ENCODE data around the gene CR2.

DNA sequence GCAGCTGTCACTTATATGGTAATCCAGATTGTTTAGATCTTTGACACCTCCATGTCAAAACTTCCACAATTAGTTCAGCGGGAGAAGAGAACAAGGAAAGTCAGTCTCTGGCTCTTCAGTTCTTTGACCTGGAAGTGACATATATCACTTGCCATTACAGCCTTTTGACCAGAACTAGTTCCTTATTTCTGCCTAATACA lies 68.2 kb downstream of the C4BPA start:
- PRO-cap, result no peak

GRCh38 chr1:207305018-207305507 lies 16.4 kb upstream of the CD55 start:
- PRO-cap, result no peak

DNA sequence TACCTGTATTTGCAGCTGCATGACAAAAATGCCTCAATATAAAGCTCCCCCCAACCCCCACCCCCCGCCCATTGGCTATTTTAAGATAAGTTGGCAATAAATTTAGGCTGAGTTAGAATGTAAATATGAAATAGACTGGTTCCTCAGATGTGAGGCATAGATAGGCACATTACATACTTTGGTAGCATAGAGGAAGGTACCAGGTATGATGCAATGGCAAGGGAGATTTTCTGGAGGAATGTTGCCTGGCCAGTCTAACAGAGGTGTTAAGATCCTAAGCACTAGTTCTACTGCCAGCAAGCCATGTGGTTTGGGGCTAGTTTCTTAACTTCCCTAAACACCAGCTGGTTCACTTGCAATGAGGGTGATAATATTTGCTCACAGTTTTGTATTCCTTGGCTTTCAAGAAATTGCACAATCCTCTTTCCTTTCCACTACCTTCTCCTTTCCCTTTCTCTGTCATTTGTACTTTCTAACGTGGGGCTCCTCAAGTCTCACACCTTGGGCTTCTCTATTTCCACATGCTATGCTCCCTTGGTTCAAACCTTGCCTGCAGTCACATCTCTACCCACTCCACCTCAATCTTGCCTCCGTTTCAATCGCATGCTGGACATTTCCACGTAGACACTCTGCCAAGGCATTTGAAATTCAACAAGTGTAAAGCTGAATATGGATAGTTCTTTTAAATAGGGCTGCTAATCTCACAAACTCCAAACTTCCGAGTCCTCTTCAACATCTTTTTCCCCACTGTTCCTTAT lies 4.7 kb upstream of the CD55 start:
- PRO-cap, result no peak

DNA sequence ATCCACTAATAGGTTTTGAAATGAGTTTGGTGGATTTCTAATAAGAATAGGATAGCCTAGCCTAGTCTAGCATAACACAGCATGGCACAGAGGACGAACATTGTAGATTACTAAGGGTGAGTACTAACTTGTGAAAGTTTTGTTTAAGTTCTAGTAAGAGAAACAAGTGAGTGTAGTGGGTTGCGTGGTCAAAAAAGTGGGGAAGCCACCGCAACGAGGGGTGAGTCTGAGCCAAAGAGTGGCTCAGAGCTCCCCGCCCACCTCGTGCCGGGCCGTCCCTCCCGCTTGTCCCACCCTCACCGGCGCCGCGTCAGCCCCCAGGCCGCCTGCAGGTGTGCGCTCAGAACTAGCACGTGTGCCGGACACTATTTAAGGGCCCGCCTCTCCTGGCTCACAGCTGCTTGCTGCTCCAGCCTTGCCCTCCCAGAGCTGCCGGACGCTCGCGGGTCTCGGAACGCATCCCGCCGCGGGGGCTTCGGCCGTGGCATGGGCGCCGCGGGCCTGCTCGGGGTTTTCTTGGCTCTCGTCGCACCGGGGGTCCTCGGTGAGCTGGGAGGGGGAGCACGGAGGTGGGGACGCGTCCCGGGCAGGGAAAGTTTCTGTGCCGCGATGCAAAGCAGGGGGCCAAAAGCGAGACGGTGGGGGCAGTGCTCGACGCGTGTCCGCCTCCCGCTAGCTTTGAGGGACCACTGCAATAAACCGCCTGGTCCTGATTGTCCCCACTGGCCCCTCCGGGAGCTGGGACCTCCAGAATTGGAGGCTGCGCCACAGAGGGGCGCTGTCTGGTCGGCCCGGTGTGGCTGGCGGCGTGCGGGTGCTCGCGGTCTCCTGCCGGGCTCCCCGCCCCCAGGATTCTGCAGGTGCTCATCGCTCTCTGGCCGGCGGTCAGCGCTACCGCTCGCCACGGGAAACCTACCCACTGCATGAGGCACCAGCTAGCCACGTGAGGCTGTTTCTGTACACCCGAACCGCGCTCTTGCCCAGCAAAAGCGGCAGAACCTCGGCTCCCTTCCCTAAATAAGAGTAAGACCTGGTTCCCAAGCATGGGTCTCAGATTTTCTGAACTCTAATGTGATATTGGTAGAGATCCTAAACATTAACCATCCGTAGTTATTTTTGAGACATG lies at the start of gene CR2:
CR2 (plus strand) TSS at position 396 of the 1,126 bp plus-strand sequence.
- PRO-cap, result no peak

DNA sequence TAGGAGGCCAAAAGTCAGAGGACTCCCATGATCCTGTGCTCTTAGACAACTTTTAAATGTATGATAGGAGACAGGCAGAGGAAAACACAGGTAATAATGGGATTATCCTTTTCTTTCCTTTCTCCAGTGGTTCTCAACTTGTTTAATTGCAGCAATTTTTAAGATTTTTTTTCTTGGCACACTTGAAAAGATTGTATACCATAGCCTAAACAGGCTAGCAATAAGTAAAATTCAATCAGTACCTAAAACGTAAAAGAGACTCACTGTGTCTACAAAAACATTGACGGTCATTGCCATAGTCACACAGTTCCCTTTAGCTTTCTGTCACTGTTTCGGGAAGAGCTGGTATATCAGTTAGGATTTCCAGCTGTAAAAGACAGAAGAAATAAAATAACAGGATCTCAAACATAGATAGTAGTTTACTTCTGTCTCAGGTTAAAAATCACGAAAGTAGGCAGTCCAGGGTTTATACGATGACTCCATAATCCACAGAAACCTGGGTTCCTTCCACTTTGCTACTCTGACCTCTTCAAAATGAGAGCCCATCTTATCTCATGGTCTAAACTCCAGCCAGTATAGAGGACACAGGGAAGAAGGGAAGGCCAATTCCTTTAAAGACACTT lies 39.2 kb upstream of the CR1L start:
- PRO-cap, result no peak

GRCh38 chr1:207806713-207807325 lies 55.0 kb downstream of the CD46 start:
- PRO-cap, result no peak

GRCh38 chr1:208070144-208070976 lies 159.4 kb upstream of the CD34 start:
- PRO-cap, result no peak

GRCh38 chr1:208073273-208073553 lies 162.3 kb upstream of the CD34 start:
- PRO-cap, result no peak

- PRO-cap, result no peak
These were observed 1.2 kb downstream of the PLXNA2 start for GRCh38 chr1:208242816-208243565.

DNA sequence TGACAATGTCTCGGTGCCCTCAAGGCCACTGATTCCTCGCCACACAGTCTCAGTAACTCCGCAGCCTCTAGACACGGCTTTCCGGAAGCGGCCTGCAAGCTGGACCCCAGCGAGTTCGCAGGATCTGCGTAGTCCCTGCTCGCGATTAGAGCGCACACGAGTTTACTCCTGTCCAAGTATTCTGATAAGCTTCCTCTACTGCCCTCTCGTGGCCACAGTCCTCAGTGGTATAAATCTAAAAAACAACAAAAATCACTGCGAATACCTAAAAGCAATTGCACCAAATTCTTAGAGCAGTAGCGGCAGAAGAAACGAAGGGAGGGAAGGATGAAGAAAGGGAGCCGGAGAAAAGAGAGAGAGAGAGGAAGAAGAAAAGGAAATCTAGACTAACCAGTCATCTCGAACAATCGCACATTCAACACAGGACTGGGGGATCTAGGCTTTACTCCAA lies 1.1 kb upstream of the PLXNA2 start:
- PRO-cap, result unidirectional peak, minus-strand start at position 69 of the sequence; unidirectional peak, minus-strand start at position 147 of the sequence

DNA sequence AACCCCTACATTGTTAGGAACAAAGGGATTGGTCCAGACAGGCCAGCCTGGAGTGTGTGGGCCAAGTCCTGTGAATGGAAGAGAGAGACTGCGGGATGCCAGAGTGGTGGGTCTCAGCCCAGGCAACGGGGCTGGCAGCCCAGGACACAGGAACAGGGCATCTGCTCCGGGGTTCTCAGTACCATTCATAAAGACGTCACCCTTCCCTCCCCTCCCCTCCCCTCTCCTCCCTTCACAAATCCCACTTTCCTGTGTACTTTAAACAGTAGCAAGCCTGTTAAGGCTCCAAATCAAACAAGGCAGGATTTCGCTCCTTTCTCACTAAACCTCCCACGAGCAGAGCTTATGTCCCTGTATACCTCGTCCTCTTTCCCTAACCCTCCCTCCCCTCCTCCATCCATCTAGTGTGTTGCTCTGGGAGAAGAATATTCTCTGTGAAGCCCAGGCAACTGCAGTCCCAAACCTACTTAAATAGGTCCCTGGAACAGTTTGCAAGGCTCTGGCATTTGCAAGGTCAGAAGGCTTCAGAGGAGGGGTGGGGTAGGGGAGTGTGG lies 4.2 kb upstream of the PLXNA2 start:
- PRO-cap, result no peak

DNA sequence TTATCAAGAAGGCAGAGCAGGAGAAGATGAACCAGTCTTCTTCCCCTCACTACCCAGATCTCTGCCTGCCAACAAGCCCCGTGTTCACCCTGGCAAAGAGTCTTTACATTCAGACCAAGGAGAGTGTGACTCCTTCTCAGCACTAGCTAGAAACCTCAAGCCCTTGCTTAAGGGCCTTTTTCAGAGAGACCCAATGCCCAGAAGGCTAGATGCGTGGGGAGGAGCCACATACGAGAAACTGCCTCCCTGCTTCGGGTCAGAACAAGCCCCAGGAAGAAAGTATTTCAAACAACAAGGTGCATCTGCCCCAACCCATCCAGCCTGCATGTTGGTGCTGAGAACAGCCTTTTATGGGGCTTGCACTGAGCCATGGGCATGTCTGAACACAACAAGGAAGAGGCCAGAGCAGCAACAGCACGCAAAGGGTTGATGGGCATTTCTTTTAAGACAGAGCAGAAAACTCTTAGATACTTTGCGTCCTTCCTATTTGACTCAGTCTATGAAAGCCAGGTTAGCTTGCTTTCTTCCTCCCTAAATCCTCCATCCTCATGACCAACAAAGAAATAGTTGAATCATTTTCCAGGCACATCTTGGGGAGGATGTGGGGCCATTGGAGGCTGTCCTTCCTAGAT lies 152.6 kb upstream of the CAMK1G start:
- PRO-cap, result no peak

GRCh38 chr1:209625680-209626280 lies 26.4 kb downstream of the LAMB3 start:
- PRO-cap, result no peak

- PRO-cap, result no peak
These were observed 1.9 kb downstream of the LAMB3 start for GRCh38 chr1:209650374-209650762.

- PRO-cap, result no peak
These were observed 1.0 kb downstream of the G0S2 start for GRCh38 chr1:209676290-209676580.

DNA sequence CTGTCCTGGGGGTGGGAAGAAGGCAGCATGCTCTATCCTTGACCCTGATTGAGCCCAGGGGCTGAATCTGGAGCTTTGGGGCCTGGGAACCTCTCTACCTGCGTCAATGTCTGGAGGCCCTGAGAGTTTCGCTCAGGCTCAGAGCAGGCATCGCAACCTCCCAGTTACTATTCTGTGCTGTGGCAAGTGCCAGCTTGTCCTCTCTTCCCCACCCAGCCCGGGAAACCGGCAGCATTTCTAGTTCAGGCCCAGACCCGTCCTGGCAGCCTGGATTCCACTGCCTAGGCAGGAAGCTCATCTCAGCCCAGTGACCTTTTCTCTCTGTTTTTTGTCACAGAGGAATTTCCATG lies 10.0 kb upstream of the IRF6 start:
- PRO-cap, result no peak

- PRO-cap, result no peak
These were observed 45.7 kb downstream of the UTP25 start for GRCh38 chr1:209873366-209874043.

DNA sequence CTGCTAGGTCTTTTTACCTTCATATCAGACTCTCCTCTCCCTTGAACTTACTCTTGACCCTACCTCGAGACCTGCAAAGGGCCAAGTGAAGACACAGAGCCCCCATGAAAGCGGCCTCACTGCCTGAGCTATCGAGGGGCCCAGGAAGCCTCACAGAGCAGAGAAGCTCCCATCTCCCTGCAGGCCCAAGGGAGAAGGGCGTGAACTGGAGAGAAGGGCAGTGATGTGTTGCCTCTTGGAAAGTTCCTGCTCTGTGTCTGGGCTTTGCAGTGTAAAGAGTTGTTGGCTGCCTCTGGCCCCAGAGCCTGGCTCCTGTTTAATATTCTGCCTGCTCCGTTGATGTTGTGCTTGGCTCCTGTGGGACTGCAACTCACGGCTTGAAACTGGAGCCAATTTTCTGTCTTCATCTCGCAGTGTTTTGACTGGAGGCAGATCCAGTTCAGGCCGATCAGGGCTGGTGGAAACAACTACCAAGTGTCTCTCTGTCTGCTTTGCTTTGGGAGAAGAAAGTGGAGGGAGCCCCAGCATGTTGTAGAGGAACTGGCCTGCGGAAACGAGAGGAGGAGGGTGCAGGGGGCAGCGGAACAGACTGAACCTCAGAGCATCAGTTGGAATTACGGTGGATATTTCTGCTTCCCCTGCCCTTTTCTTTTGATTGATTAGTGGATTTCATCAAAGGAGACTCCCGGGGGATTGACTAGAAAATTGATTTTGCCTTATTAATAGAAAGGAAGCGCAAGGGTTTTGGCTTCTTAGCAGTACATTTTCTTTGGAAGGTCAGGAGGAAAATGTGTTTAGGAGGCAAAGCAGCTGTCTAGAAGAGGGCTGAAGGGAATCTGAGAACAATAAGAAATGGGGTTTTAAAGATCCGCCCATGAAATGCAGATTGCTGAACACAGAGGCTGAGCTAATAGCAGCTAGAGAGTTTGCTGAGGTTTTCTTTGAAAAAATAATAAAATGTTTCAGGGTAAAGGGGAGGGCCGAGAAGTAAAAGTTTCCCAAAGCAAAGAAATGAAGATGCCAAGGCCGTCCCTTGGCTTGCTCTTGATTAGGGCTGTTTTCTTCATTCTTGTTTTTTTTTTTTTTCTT lies 4.6 kb downstream of the SERTAD4 start:
- PRO-cap, result unidirectional peak, plus-strand start at position 499 of the sequence

DNA sequence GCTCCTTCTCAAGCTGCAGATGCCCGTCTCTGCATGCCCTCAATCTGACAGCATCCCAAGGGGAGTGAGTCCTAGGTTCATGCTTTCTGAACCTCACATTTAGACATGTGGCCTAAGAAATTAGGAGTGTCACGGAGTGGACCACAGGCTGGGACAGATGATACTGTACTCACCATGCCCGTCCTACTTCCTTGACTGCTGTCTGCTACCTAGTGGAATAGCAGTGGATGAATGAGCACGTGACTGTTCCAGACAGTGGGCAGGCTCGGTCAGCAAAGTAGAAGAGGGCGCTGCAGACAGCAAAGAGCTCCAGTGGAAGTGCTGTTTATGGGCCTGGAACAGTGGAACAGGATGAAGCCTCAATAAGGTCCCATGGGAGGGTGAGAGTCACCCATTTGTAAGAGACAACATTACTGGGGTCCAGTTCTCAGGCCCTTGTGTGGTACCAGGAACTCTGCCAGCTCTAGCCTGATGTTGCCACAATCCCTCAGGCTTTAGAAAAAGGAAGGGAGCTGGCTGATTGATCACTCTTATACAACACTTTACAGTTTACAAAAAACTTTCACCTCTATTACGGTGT lies 25.4 kb downstream of the SERTAD4 start:
- PRO-cap, result no peak

GRCh38 chr1:210294960-210295398 lies 33.7 kb upstream of the HHAT start:
- PRO-cap, result no peak

All from parotid gland (tissue), 1 donor.